Colic lymph node (tissue), 1 donor: ENCODE results near the genes CNNM2, CALHM3, STN1 and SLK.

DNA sequence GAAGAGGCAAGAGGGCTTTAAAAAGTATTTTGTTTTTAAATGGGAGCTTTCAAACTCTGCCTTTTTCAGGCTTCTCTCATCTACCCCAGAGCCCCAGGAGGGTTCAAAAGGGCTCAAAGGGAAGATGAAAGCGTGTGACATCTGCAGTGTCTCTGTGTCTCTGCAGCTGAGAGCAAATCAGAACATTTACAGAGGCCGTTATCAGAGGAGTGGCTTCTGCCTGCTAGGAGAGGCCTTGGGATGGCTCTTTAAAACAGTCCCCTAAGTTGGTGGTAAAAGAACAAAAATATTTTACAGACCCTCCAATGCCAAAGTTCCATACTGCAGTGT lies 30.3 kb downstream of the TRIM8 start:
- PRO-cap, result no peak

GRCh38 chr10:102775949-102776650 lies 32.4 kb downstream of the WBP1L start:
- PRO-cap, result bidirectional peak, plus-strand start at chr10:102776183, minus-strand start at chr10:102776080

GRCh38 chr10:102795356-102796135 lies 41.7 kb downstream of the CYP17A1 start:
- PRO-cap, result no peak

DNA sequence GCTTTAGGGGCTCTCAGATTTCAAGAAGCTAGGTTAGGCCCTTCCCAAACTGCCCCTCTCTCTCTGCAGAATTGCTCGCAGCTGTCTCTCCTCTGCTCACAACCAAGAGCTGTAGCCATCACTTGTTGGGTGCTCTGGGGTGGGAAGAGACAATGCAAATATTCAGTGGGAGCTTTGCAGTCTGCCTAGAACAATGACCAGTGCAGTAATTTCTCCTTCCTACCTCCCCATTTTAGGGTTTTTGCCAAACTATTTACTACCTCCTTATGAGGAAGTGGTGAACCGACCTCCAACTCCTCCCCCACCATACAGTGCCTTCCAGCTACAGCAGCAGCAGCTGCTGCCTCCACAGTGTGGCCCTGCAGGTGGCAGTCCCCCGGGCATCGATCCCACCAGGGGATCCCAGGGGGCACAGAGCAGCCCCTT lies 24.8 kb downstream of the CYP17A1 start:
- PRO-cap, result no peak

- PRO-cap, result unidirectional peak, plus-strand start at chr10:102918117; unidirectional peak, plus-strand start at chr10:102918351; unidirectional peak, plus-strand start at chr10:102918513; unidirectional peak, plus-strand start at chr10:102918550
Observed at GRCh38 chr10:102917851-102918843, at the start of gene CNNM2. Gene CNNM2, plus strand, starts transcription at chr10:102918294.

- PRO-cap, result no peak
Observed at GRCh38 chr10:103139899-103140543, 53.1 kb downstream of the NT5C2 start.

- PRO-cap, result no peak
Observed at GRCh38 chr10:103388736-103389343, 7.4 kb downstream of the ATP5MK start.

DNA sequence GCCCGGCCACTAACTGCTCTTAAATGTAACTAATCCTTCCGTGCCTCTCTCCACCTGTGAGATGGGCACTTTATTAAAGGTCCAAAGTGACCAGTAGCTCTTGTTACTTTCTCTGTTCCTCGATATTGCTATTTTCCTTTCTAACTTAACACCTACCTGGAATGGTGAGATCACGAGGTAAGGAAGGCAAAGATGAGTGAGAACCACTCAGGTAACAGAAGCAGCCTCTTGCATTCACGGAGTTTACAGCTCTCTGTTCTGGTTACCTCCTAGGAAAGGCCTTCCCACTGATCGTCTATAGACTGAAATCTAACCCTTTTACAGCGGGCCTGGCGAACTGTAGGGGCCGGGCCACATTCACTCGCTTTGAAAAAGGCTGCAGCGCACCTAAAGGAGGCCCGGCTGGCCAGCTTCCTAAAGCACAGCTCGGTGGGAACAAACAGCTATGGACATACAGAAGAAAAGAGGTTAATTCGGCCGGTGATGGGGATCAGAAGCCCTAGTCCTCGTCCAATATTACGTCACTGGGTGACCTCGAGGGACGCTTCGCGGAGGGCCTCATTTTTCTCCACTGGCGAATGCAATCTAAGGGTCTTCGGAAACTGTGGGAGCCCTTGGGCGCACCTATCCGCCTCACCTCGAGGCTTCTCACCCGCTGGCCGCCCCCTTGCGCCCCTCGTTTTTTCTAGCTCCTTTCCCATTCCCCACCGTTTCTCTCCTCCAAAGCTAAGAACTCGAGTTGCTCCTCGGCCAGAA lies 507 bp downstream of the ATP5MK start:
- PRO-cap, result no peak

- PRO-cap, result no peak
Observed at GRCh38 chr10:103441677-103442442, 10.3 kb downstream of the CALHM2 start.

DNA sequence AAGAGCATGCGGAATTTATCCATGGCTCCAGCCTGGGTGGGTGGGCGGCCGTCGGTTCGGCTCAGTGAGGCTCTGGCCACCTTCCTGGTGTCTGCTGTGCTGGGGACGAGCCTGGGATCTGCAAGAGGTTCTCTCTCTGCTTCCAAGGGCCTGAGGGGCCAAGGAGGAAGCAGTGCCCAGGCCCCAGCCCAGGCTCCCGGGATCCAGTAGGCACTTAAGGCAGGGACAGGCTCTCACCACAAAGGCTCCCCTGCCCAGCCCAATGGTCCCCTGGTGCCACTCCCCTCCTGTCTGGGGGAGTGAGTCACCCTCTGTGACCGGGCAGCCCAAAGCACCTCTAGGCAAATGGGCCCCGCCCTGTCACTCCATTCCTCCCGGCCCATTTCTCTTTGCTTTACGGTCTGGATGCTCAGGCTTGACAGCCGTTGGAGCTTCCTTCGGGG lies at the start of gene CALHM3:
Gene CALHM3, minus strand, starts transcription at position 231 of the 443 bp plus-strand sequence.
- PRO-cap, result no peak

DNA sequence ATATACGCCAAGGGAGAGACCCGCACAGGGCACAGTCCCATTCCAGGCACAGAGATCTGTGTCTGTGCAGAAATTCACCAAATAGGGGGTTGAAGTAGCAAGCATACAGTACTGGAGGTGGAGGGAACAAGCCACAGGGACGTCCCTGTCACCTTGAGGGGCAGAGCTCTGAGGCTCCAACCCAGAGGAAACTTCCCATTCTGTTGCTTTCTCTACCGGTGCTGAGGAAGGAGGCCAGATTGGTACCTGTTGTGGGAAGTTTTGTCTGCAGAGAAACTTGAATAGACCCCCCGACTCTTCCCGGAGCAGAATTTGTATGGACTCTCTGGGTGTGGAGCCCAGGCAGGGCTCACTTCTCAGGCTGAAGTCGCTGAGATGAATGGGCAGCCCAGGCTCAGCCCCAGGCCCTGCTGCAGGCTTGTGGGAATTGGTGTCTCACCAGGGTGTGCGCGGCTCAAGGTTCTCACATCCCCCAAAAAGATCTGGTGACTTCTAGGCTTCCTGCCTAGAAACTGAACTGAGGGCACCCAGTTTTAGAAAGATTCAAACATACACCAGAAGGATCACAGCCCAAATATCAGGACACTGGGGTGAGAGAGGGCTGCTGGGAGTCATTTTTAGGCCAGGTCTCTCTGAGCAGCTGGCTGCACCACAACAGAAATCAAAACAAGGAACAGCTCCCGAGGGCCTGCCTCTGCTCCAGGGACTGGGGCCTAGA lies 103.5 kb downstream of the NEURL1 start:
- PRO-cap, result no peak

DNA sequence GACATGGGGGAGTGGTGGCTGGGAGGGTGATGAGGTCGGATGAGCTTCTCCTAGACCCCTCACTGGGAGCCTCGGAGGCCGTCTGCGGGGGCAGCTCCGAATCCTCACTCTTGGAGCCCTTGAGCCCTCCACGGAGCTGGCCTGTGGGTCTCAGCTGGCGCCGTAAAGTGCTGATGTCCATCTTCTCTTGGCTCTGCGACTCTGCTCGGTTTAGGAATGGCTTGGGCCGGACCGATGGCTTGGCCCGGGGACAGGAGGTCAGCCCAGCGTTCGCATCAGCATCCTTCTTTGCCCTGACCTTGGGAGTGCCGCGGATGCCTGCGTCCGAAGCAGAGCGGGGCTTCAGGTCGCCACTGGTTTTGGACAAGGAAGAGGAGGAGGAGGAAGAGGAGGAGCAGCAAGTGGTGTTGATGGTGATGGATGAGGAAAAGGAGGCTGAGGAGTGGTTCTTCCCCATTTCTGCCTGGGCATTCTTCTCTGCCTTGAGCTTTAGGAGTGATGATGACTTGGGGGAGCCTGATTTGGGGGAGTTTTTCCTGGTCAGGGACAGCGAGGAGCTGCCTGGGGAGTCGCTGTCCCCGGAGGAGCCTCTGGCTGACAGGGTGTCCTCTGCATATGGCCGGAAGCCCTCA lies 109.3 kb downstream of the NEURL1 start:
- PRO-cap, result no peak

- PRO-cap, result no peak
Observed at GRCh38 chr10:103616687-103617645, 123.5 kb downstream of the NEURL1 start.

GRCh38 chr10:103676559-103677782 lies 178.4 kb downstream of the SH3PXD2A start:
- PRO-cap, result no peak

DNA sequence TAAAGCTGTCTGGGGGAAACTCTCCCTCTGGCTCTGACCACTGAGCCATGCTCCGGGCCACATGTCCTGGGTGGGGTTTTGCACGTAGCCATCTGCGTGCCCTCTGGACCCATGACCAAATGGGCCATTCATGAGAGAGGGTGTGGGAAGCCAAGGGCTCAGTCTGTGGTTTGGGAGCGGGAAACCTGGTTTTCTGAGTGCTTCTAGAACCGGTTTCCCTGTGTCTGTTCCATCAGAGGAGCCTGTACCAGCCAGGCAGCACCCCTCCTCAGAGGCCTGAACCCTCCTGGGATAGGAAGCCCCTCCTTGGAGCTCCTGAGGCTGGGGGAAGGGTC lies 143.2 kb downstream of the SH3PXD2A start:
- PRO-cap, result no peak

- PRO-cap, result bidirectional peak, plus-strand start at chr10:103772440, minus-strand start at chr10:103772349; unidirectional peak, minus-strand start at chr10:103772708; unidirectional peak, minus-strand start at chr10:103772781
Observed at GRCh38 chr10:103771957-103773043, 83.1 kb downstream of the SH3PXD2A start.

DNA sequence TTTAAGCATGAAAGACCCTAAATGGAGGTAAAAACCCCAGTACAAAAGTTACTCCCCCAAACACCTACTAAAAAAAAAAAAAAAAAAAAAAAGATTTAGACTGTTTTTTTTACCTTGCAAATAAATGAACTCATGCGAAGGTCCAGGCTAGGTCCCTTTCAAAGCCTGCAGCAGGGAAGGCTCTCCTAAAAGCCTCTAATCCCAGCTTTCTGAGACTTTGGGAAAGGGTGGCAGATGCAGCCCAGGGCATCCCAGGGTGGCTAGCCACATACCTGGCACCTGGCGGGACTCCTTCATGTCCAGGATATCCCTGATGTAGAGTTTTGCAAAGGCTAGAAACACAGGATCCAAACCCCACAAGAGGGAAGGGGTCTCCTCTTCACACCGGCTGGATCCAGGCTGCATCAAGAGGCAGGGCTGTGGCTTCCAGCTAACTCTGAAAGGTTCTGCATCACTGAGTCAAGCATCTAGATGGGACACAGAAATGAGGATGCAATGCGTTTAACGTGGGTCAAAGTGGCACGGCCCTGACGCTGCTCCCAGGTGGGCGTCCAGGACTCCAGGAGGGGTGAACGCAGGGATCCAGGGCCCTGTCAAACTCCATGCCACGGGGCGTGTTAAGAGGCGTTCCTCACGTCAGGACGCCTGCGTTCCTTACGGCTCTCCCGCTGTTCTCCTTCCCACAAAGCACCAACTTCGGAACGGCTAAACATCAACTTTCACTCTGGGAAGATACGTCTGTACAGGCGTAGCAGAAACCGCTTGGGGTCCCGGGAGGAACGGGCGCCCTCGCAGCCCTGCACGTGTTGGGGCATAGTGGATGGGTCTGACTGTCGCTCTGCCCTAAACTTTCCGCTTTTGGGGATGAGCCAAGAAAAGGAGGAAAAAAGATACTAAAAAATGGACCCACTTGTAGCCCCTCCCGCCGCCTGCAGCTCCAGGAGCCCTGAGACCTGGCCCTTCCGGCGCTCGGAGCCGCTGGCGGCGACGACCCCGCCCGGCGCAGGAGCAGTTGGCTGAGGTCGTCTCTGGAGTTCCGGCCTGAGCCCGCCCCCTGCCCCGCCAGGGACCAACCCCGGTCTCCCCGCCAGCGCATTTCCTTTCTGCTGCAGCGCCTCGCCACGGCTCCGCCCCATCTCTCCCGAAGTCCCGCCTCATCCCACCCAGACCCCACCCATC lies at the start of gene STN1:
Gene STN1, minus strand, starts transcription at position 995 of the 1,179 bp plus-strand sequence.
- PRO-cap, result unidirectional peak, minus-strand start at position 860 of the sequence; bidirectional peak, plus-strand start outside the sequence, minus-strand start at position 995 of the sequence

GRCh38 chr10:103967075-103968151 lies at the start of gene SLK:
Gene SLK, plus strand, starts transcription at chr10:103967140.
- PRO-cap, result bidirectional peak, plus-strand start at chr10:103967177, minus-strand start at chr10:103966984

DNA sequence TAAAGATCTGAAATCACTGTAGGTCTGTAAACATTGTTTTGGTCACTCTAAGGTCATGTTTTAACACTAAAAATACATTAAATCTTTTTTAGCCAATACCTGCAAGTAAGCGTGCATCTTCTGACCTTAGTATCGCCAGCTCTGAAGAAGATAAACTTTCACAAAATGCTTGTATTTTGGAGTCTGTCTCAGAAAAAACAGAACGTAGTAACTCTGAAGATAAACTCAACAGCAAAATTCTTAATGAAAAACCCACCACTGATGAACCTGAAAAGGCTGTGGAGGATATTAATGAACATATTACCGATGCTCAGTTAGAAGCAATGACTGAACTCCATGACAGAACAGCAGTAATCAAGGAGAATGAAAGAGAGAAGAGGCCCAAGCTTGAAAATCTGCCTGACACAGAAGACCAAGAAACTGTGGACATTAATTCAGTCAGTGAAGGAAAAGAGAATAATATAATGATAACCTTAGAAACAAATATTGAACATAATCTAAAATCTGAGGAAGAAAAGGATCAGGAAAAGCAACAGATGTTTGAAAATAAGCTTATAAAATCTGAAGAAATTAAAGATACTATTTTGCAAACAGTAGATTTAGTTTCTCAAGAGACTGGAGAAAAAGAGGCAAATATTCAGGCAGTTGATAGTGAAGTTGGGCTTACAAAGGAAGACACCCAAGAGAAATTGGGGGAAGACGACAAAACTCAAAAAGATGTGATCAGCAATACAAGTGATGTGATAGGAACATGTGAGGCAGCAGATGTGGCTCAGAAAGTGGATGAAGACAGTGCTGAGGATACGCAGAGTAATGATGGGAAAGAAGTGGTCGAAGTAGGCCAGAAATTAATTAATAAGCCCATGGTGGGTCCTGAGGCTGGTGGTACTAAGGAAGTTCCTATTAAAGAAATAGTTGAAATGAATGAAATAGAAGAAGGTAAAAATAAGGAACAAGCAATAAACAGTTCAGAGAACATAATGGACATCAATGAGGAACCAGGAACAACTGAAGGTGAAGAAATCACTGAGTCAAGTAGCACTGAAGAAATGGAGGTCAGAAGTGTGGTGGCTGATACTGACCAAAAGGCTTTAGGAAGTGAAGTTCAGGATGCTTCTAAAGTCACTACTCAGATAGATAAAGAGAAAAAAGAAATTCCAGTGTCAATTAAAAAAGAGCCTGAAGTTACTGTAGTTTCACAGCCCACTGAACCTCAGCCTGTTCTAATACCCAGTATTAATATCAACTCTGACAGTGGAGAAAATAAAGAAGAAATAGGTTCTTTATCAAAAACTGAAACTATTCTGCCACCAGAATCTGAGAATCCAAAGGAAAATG lies 35.6 kb downstream of the SLK start:
- PRO-cap, result no peak

GRCh38 chr10:104017928-104018451 lies 51.0 kb downstream of the SLK start:
- PRO-cap, result no peak